Pericardium fibroblast (primary cell): ENCODE data around the gene ANKRD40CL.

DNA sequence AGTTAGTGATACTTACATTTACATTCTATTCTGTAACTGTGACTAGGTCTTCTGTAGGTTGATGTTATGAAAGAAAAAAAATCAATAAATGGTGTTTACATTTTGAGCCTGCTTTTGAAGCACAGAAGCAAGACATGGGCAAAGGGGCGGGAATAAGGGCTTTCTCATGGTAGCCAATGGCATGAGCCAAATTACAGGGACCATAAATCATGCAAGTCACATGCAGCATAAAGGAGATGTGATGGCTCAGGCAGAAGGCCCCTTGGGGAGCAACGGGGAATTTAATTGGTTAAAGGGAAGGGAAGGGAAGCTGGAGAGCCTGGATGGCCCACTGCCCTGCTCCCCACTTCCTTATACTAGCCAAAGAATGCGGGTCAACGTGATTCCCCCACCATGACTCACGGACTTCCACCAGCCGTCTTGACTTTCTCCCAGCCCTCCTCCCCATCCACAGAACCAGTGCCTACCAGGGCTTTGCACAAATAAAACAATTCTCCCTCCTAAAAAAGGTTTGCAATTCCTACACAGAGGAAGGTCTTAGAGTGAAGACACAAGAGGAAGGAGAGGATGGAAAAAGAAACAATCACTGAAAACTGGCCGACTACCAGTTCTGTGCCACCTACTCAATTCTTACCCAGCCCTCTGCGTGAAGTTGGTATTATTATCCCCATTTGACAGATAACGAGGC, 2.2 kb upstream of the ACSF2 start:
- RAMPAGE, long total RNA = no peak

GRCh38 chr17:50440235-50440890, 14.3 kb downstream of the ACSF2 start:
- RAMPAGE, long total RNA = no peak

GRCh38 chr17:50541688-50542368, 5.1 kb upstream of the SPATA20 start:
- RAMPAGE, long total RNA = no peak

DNA sequence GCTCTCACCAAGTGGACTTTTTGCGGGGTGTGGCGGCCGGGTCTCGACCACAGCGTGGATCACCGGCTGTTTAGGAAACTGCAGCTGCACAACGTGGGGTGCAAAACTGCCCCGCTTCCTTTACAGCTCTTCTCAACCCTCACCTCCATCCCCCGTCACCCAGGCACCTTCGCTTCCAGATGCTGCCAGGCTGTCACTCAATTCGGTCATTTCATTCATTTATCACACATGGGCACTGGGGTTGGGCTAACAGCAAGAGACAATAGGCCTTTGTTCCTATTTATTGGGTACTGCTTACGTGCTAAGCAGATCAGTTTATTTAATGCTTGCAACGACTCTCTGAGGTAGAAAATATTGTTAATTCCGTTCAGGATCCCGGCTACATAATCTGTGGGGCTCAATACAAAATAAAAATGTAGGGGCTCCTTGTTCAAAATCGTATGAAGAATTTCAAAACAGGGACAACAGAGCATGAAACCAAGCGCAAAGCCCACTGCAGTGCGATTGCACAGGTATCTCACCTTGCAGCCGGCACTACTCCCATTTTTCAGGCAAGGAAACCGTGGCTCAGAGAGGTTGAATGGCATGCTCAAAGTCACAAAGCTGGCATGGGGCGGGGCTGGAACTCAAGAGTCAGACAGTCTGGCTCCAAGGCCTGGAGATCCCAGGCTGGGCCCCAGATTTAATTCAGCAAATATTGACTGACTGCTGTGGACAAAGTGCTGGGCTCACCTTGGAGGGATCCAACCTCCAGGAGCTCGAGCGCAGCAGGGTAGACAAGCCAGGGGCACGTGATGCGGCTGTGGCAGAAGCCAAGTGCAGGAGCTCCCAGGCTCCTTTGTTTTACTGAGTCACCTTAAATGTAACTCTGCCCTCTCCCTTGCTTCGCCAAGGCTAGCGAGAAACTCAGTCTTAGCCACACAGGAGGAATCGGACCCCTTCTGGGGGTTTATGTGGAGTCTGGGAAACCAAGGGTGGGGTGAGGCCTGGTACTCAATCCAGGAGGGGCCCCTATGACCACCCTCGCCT, 4.3 kb upstream of the SPATA20 start:
- RAMPAGE, long total RNA = no peak

DNA sequence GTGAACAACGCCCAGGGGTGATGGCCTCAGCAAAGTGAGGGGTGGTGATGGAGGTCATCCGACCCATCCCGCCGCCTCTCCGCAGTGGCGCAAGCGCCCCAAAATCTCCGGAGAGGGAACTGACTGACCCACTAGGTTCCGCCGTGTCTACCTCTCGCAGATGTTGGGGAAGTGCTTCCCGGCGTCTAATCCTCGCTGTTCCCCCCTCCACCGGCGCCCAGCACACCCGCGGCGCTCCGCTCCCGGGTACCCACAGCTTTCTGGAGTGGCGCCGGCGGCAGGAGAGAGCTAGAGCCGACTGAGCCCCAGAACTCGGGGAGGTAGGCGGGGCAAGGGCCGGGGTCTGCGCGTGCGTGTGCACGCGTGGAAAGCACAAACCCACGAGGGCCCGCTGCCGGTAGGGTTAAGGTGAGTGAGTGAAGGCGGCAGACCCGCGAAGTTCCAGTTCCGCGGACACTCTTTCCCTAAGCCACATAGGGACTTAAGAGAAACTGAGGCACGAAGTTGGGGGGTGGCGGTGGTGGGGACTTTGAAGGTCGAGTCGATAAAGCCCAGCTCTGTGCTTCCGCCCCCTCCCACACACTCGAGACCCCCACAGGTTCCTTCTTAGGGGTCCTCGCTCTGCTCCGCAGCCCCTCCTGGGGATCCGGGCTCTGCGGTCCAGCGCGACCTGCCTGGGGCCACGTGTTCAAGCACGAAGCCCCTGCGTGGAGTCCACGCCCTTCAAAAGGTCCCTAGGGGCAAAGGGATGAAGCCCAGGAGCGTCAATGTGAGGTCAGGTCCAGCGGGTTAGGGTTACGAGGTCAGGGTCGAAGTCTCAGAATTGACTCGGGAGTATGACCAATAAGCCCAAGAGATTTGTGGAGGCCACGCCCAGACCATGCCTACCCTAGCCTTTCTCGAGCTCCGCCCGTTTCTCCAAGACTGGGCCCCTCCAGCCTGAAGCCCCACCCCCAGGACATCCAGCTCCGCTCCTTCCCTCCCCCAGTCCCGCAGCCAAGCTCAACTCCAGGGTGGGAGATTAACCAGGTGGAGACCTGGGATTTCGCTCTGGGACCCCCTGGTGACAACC, 1.0 kb upstream of the CACNA1G start:
- RAMPAGE, long total RNA = no peak

DNA sequence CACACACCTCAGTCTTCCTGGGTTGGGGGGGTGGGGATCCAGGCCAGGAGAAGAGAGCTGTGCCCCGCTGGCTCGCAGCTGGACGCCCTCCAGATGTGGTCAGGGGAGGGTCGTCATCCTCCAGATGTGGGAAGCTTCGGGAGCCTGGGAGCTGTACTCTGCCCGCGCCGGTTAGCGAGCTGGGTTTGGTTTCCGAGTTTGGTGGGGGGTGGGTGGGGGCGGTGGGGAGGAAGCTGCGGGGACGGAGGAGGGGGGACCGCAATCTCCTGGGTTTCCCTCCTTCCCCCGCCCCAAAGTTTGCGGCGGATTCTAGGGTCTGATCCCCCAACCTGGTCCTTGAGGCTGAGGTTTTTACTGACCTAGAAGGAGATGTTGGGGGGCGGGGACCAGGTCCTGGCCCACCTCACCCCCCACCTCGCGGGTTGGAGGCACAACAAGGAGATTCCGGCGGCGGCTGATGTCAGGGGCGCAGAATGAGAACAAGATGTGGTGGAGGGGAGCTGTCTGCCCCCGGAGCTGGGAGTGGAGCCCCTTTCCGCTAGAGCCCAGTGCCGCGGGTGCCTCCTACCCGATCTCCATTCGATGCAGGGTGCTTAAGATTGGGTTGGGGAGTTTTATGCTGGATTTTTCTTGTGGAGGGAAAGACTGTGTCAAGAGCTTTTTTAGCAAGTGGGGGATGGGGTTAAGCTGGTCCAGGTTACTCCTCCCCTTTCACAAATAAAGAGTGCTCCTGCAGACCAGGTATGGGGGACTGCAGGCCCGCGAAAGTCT, 1.6 kb downstream of the CACNA1G start:
- RAMPAGE, long total RNA = no peak

GRCh38 chr17:50589232-50589722, 28.8 kb downstream of the CACNA1G start:
- RAMPAGE, long total RNA = no peak

GRCh38 chr17:50684570-50685117, 23.1 kb downstream of the ANKRD40 start:
- RAMPAGE, long total RNA = no peak

DNA sequence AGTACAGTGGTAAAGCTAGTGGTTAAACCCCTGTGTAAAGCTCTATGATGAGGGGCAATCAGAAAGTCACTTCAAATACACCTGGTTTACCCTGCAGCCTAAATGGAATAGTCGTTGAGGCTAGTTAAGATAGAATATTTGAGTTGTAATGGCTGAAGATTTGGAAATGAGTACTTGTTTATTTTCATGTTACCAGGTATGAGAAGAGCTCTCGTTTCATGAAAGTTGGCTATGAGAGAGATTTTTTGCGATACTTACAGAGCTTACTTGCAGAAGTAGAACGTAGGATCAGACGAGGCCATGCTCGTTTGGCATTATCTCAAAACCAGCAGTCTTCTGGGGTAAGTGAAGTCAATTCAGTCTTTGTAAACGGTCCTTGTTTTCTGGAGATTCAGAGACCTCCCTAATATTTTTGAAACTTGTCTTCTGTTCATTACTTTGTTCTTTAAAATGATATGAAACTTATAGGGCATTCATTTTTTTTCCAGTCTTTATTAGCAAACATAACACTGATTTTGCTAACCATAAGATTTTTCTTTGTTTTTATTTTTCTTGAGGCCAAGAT, 21.6 kb downstream of the LUC7L3 start:
- RAMPAGE, long total RNA = no peak

DNA sequence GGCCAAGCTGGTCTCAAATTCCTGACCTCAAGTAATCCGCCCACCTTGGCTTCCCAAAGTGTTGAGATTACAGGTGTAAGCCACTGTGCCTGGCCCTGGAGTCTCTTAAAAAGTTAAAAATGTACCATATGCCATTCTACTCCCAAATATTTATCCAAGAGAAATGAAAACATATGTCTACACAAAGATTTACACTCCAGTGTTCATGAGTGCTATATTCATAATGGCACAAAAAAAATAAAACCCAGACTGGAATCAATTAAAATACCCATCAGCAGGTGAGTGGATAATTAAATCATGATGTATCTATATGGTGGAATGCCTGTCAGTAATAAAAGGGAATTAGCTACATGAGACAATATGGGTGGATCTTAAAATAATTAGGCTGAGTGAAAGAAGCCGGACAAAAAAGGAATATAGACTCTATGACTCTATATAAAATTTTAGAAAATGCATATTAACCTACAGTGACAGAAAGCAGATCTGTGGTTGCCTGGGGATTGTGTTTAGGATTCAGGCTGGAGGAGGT, 23.2 kb downstream of the LUC7L3 start:
- RAMPAGE, long total RNA = no peak

DNA sequence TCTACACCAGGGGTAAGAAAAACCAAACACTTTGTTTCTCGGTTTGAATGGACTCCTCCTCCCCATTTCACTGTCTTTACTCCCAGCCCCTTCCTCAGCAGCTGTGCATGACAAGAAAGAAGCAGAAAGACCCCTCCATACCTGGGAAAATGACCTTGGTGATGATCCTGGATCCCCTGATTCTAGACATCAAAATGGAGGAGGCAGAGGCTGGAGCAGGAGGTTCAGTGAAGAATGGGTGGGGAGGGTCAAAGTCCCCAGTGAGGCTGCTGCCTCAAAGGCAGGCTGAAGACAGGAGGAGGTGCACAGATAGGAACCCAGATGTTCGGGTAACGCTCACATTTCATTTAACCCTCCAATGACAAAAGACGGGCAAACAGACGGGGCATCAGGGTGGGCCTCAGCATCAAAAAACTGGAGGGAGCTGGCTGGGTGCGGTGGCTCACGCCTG, at the start of gene ANKRD40CL:
ANKRD40CL (minus strand) TSS at position 197 of the 451 bp plus-strand sequence.
- RAMPAGE, long total RNA = no peak

- RAMPAGE, long total RNA = no peak
Observed at GRCh38 chr17:50904989-50906004, 39.1 kb upstream of the TOB1 start.

DNA sequence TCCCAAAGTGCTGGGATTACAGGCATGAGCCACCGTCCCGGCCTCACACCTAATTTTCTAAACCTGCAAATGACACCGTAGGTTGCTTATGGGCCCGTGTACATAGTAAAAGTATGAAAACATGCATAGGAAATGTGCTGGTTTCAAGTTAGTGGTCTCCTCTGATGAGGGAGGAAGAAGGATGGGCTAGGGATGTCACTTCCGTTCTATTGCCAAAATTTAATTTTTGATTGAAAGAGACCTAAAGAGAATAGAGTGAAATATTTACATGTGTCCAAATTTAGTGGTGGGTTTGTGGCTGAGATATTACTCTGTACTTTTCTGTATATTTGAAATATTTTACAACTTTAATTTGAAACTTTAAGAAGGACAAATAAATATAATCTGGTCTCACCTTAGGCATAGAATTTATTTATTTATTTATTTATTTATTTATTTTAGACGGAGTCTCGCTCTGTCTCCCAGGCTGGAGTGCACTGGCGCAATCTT, 47.8 kb upstream of the TOB1 start:
- RAMPAGE, long total RNA = no peak

- RAMPAGE, long total RNA = no peak
Observed at GRCh38 chr17:50922089-50923039, 56.2 kb upstream of the TOB1 start.

DNA sequence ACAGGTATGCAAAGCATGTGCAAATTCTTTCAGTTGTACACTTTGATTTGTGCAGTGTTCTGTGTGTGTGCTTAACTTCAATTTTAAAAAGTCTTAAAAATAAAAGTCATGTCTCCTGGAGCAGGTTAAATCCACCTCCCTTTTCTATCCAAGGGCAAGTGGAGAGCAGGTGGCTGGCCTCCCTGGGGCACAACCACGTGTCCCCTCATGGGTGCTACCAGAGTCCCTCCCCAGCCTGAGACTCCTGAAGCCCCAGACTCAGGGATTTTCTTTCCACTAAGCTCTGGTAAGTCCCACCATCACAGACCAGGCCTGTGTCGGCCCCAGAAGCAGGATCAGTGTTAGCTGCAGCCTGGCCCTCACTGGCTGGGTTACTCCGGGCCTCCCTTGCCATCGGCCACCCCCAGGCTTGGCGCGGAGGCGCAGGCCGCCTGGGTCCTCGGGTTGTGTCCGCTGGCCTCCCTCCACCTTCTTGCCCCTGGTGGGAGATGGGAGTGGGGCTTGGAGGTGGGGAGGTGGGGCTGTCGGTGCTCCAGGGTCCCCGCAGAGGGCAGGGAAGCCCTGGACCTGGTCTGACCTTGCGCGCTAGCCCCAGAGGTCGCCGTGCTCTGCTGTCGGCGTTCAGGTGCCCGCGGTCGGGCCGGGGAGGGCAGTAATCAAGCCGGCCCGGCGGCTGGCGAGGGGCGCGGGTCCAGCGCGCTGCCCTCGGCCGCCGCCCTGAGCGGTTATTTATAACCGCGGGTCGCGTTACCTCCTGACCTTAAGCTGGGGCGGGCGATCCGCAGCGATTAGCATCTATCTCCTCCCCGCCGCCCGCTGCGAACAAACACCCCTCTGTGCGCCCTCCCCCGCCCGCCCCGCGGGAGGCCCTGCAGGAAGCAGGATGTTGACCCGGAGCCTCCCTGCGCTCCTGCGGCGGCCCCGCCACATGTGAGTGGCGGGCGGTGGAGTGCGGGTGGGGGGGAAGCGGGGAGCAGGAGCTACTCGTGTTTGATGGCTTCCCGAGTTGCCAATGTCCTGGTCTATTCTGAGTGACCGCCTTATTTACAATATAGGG, 78.1 kb upstream of the TOB1 start:
- RAMPAGE, long total RNA = no peak

GRCh38 chr17:50956816-50957153, 90.6 kb upstream of the TOB1 start:
- RAMPAGE, long total RNA = no peak

GRCh38 chr17:51046446-51047214, 74.0 kb downstream of the SPAG9 start:
- RAMPAGE, long total RNA = no peak

GRCh38 chr17:51080419-51080768, 40.3 kb downstream of the SPAG9 start:
- RAMPAGE, long total RNA = no peak

GRCh38 chr17:51093725-51094402, 26.8 kb downstream of the SPAG9 start:
- RAMPAGE, long total RNA = no peak

- RAMPAGE, long total RNA = no peak
Observed at GRCh38 chr17:51125878-51126466, 5.3 kb upstream of the SPAG9 start.